Bronchial epithelial cell (primary cell): ENCODE measurements around the gene RAPGEF5.

- RRBS, 2 experiments = no CpG with 5 or more reads among the region's 11 CpGs
Observed at GRCh38 chr7:17299406-17299779, 941 bp downstream of the AHR start.

GRCh38 chr7:17312657-17313770, 14.6 kb downstream of the AHR start:
- RRBS, 2 experiments = no CpG with 5 or more reads among the region's 8 CpGs

DNA sequence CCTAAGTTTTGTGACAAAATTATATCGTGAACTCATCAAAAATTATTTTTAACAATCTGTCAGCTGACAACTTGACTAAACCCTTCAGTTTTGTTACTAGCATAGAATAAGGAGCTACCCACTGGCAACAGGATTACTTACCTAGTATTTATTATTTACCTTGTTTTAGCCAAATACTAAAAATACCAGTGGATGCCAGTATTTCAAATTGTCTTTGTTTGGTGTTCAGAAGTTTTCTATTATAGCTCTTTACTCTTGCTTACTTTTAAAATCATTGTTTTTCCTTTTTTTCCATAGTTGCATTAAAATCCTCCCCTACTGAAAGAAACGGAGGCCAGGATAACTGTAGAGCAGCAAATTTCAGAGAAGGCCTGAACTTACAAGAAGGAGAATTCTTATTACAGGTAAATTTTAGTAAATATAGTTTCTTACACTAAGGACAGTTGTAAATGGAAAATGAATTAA, 23.8 kb downstream of the AHR start:
- RRBS, 2 experiments = no CpG with 5 or more reads among the region's 2 CpGs

DNA sequence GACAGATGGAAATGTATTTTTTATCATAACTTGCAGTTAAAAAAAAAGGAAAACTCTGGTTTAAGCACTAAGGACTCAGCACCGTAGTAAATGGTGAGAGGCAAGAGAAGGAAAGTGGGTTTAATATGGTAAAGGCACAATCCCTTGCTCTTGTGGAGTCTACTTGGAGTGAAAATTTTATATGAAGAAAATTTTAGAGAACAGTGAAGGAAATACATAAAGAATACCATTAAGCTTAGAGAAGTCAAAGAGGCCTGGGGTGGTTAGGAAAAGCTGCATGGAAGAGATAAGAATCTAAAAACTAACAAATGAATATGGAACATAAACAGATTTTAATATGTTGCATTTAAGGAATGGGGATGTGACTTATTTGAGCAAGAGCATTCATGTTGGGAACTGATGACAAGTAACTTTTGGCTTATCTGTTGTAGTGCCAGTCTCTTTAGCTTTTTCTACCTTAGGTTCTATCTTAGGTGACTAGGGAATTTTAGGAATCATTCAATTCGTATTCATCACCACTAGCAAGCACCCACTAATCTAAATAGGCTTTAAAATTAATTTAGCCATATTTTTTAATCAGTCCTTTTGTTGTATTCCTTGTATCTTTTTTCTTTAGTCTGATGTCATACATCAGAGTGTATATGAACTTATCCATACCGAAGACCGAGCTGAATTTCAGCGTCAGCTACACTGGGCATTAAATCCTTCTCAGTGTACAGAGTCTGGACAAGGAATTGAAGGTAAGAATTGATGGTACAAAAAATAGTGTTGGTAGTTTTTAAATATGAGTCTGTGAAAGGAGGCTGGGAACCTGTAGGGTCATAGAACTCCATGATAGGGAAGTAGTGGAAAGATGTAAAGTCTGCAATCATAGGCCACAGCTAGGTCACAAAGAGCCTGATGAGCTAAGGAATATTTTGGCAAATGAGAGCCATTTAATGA, 31.2 kb downstream of the AHR start:
- RRBS, 2 experiments = no CpG with 5 or more reads among the region's 5 CpGs

DNA sequence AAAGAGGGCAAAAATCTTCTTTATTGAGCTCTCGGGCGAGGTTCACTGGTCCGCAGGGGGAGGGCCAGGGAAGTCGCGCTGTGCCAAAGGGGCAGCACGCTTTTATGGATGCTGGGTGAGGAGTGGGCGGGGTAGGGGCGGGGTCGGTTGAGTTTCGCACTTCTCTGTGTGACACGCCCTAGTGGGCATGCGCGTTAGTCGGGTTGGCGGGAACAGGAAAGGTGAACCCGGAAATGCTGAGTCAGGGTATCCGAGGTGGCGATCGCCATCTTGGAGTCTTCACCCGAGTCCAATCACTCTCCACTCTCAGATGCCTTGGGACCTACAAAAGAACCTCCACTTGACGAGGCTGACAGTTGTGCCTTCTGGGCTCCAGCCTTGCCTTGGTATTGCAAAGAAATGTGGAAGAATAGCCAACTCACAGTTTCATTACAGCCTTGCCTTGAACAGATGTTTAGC, 64.0 kb downstream of the AHR start:
- RRBS, 2 experiments = no CpG with 5 or more reads among the region's 21 CpGs

DNA sequence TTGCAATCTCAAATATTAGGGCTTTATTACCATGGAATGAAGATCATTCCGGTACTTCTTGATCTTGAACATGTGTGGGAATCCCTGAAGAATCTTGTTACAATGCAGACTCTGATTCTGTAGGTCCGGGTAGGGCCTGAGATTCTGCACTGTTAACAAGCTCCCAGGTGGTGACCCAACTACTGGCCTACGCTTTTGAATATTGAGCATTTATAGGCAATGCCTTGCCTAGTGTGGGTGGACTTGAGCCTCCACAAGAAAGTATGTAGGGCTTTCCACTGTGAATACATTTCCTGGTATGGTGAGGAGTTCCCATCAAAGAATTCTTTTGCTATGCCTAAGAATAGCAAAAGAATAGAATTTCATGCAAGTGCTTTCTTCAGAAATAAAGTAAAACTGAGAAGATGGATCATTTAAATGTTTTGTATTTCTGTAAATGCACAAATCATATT, 71.2 kb downstream of the AHR start:
- RRBS, 2 experiments = 60 to 68% methylated on average over 1 to 2 of the region's 3 CpGs

GRCh38 chr7:17370122-17370437, 71.6 kb downstream of the AHR start:
- RRBS, 2 experiments = no CpG with 5 or more reads among the region's 5 CpGs

- RRBS, 2 experiments = no CpG with 5 or more reads among the region's 4 CpGs
Observed at GRCh38 chr7:17651759-17652321, 288.5 kb downstream of the SNX13 start.

DNA sequence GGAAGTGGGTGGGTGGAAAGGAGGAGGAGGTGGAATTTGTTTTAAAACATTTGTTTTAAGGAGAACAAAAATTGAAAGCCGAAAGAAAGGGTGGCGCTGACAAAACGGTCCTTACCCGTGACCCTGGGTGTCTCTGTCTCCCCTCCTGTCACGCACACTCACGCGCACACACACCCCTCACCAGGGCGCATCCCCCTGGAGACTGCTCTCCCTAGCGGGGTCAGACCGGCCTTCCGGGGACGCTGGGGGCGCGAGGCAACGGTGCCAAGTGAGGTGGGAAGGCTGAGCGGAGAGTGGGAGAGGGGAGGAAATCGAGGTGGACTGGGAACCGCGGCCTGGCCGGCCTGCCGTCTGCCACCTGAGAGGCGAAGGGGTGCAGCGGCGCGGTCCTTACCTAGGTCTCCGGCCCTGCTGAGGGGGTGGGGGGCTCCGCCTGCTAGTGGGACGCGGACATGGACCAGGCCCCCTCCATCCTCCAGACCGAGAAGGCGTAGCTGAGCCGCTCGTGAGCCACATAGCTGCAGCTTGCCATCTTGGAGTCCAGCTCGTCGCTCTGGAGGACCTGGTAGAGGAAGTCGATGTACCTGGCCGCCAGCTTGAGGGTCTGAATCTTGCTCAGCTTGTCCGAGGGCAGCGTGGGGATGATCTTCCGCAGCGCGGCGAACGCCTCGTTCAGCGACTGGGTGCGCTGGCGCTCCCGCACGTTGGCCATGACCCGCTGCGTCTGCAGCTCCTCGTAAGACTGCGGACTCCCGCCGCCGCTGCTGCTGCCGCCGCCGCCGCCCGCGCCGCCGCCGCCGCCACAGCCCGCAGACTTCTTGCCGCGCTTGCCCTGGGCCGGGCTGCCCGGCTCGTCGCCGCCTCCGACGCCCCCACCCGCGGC, 918 bp downstream of the TWIST1 start:
- RRBS, 2 experiments = under 1 to 3% methylated on average over 15 to 20 of the region's 79 CpGs

DNA sequence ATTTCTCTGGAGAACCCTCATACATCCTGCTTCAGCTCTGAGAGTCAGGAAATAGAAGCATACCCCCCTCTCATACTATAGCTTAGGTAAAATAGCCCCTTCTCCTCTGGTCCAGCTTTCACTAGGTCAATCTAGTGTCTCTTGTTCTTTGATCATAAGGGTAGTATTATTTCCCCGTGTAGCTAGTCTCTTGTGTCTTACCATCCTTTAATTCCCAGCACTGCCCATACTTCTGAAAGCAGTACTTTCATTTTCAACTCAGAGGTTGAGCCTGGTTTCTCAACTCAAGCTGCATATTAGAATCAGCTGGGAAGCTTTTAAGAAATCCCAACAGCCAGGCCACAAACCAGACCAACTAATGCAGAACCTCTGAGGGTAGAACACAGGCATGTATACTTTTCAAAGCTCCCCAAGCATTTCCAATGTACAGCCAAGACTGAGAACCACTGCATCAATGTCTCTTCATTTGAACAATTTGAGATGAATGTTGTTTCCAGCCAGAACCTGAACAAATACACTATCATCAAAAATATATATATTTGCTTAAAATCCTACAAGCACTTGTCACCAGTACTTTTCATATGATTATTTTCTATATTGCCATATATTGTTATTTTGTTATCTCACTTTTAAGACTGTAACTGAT, 30.7 kb upstream of the ITGB8 start:
- RRBS, 2 experiments = no CpG with 5 or more reads among the region's 1 CpG

GRCh38 chr7:20561533-20562052, 53.9 kb upstream of the ABCB5 start:
- RRBS, 2 experiments = no CpG with 5 or more reads among the region's 2 CpGs

- RRBS, 2 experiments = 4 to 5% methylated on average over 31 to 34 of the region's 69 CpGs
Observed at GRCh38 chr7:20784655-20785298, 1.9 kb downstream of the SP8 start.

DNA sequence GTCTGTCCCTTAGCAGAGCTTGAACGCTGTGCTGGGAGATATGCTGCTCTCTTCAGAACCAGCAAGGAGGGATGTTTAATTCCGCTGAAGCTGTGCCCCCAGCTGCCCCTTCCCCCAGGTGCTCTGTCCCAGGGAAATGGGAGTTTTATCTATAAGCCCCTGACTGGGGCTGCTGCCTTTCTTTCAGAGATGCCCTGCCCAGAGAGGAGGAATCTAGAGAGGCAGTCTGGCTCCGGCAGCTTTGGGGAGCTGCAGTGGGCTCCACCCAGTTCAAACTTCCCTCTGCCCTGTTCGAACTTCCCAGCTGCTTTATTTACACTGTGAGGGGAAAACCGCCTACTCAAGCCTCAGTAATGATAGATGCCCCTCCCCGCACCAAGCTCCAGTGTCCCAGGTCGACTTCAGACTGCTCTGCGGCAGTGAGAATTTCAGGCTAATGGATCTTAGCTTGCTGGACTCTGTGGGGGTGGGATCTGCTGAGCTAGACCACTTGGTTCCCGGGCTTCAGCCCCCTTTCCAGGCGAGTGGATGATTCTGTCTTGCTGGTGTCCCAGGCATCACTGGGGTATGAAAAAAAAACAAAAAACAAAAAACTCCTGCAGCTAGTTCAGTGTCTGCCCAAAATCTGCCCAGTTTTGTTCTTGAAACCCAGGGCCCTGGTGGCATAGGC, 83.0 kb upstream of the SP4 start:
- RRBS, 2 experiments = 41% methylated on average over 1 of the region's 10 CpGs; no CpG with 5 or more reads in 1 of the 2 experiments

DNA sequence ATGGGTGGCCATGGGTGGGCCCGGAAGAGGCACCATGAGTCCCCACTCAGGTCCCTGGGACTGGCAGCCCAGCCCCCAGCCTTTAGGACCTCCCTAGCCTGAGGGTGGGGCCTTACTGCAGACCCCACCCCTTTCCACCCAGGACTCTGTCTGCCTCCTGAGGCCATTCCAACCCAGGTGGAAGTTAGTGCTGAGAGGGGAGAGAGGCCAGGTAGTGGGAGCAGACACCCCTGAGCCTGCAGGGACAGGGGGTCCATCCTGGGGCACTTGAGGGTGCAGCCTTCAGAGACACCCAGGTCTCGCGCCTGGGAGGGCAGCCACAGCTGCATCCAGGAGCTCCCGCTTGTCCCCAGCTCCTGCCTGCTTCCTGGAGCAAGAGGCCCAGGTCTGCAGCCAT, 26.4 kb upstream of the CDCA7L start:
- RRBS, 2 experiments = no CpG with 5 or more reads among the region's 4 CpGs

DNA sequence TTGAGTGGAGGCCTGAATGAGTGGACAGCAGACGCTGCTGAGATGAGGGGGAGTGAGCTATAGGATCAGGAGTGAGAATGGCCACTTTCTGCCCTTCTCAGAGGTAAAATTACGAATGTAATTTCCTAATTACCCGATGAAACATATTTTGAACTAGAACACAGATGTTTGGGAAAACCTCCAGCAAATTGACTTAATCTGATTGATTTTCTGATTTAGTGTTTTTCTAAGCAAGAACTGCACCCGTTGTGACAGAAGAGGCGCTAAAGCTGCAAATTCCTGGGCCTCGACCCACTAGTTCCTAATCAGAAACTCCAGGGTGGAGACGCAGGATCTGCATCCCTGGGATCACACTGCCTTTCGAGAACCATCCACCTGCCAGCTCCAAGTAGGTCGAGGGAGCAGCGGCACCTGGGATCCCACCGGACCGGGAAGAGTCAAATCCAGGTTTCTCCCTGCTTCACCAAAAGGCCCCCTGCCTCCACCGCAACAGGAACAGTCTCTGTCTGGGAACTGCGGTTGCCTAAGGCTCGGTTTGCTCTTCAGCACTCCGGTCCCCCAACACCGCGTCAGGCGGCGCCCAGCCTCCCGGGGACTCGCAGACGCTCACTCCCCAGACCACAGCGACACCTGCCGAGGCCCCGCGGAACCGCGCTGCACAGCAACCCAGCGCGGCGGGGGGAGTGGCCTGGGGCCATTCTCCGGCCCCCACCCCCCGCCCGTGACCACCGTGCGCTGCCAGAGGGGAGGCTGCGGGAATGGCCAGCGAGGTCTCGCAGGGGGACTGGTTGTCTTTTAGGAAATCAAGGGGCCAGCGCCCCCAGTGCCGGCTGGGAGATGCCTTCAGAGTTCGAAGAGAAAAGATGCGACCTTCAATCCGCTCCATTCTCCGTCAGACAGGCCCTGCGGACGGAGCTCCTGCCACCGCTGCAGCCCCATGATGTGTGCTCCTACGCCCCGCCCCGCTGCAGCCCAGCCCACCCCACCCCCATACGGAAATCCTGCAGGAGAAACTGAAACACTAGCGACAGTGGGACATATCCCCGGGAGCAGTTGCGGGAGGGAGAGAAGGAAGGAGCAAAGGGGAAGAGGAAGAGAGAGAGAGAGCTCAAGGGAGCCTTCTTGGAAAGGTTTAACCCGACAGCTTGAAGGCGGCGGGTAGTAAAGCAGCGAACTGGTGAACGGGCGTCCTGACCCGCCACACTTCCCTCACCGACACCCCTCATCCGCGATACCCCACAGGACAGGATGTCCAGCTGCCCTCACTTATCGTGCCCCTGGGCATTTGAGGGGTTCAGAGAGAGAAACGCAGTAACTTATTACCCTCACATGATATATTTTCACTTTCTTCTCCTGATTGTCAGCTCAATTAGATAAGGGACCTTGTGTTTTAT, 137.2 kb upstream of the CDCA7L start:
- RRBS, 2 experiments = 1 to 2% methylated on average over 6 to 12 of the region's 68 CpGs

DNA sequence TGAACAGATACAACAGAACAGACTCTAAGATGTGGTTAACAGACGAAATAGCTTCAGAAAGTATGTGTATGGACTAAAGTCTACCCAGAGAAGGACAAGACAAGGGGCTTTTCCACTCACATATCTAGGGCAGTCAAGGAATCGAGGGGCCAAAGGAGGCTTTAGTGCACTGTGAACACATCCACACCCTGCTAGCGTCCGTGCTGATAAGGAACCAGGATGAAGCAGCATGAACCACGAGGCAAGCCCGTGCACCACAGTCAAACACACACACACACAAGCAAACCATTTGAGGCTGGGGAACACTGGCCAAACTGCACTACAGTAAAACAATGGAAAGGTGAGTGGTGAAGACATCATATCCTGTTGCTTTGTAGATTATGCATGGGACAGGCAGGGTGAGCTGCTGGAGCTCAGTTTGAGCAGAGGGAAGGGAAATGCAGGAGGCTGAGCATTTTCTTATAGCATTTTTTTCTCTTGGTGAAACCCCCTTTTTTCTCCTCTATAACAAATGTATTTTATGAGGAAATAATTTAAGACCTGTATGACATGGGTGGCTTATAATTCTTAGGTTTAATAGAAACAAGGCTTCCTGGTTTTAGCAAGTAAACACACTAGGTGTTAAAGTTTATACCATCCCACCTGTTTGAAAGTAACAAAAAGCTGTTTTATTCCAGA, 177.5 kb upstream of the CDCA7L start:
- RRBS, 2 experiments = no CpG with 5 or more reads among the region's 6 CpGs

GRCh38 chr7:22143500-22143915, 197.8 kb upstream of the CDCA7L start:
- RRBS, 2 experiments = no CpG with 5 or more reads among the region's 3 CpGs

DNA sequence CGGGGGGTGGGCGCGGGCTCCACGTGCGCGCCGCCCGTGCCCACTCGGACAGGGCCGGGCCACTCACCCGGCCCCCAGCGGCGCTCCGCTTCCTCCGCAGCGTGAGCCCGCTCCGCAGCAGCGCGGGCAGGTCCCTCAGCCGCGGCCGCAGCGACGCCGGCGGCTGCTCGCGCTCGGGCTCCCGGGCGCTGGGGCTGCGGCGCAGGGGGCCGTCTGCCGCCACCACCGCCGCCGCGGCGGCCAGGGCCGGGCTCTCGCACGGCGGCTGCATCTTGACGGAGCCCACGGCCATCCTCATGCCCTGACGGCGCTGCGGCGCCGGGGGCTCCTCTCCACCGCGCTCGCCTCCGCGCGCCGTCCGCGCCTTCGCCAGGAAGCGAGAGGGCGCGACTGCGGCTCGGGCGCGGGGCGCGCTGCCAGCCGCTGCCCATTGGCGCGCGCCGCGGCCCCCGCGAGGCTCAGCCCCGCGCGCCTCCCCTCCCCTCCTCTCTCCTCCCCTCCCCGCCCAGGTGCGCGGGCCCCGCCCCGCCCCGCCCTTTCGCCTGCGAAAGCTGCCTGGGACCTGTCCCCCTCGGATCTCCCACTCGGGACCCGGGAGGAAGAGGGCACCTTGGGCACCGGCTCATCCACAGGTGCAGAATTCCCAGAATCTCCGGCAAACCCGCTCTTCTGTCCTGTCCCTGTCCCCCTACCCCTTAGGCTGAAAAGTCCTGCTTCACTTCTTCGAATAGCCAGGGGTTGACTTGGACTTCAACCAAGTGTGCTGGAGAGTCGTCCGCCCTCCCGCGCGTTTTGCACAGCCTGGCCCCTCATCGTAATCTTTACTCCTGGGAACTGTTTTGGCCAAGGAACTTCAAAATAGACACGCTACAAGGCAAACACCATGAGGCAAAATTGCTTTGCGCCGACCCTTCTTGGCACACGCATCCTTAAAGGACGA, at the start of gene RAPGEF5:
Gene RAPGEF5 (minus strand): TSS at position 392 of the 940 bp plus-strand sequence.
- RRBS, 2 experiments = 1% methylated on average over 45 of the region's 108 CpGs

- RRBS, 2 experiments = no CpG with 5 or more reads among the region's 14 CpGs
Observed at GRCh38 chr7:22452173-22452615, 47.8 kb downstream of the STEAP1B start.